SEM (cell line): ENCODE data around the genes PPP4R1 and GNAL.

- PRO-cap = bidirectional peak, plus-strand start at chr18:9614616, minus-strand start at chr18:9614559; bidirectional peak, plus-strand start at chr18:9614949, minus-strand start at chr18:9615024; bidirectional peak, plus-strand start at chr18:9615138, minus-strand start at chr18:9615137
Measured at GRCh38 chr18:9614301-9615499, at the start of gene PPP4R1. TSS of gene PPP4R1 (minus strand) at chr18:9614559.

DNA sequence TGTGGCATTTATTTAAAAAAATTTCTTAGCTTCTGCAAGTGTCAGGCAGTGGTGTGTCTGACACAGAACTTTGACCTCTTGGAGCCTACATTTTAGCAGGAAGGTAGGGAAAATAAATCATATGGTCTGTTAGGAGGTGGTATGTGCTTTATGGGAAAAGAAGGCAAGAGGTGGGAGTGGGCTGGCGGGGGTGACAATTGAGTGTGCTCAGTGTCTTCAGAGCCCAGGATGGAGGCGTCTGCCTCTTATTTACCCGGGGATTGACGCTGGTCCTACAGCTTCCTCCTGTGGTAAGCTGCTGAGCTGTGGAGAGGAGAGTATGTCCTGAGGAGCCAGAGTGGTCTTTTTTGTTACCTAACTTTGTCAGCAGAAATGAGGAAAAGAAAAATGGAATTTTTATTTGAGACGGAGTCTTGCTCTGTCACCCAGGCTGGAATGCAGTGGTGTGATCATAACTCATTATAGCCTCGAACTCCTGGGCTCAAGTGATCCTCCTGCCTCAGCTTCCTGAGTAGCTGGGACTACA, 8.3 kb downstream of the RAB31 start:
- PRO-cap = no peak

DNA sequence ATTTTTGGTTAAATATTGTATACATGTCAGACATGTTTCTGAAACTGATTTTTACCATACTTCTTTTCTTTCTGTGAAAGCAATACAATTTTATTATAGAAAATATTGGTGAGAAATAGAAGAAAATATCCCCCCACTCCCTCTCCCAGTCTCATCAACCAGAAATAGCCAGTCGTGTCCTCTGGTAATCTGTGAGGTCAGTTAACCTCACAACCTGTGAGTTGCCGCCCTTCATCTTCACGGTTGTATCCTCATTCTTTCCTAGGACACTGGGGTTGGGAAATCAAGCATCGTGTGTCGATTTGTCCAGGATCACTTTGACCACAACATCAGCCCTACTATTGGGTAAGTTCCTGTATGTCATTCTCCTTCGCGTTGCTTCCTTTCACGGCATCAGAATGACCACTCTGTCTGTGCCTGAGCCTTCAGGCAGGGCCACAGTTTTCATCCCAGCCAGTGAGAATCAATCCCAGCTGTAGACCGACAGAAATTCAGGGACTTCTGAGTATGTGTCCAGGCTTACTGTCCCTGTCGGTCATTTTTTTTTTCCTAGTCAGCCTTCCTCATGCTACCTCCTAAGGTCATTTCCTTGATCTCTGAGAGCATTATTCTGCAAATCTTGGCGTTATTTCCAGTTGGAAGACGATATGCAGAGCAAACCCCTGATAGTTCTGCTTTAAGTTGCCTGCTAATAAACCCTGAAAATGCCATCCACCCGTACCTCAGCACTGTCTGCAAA, 67.1 kb downstream of the RAB31 start:
- PRO-cap = no peak

DNA sequence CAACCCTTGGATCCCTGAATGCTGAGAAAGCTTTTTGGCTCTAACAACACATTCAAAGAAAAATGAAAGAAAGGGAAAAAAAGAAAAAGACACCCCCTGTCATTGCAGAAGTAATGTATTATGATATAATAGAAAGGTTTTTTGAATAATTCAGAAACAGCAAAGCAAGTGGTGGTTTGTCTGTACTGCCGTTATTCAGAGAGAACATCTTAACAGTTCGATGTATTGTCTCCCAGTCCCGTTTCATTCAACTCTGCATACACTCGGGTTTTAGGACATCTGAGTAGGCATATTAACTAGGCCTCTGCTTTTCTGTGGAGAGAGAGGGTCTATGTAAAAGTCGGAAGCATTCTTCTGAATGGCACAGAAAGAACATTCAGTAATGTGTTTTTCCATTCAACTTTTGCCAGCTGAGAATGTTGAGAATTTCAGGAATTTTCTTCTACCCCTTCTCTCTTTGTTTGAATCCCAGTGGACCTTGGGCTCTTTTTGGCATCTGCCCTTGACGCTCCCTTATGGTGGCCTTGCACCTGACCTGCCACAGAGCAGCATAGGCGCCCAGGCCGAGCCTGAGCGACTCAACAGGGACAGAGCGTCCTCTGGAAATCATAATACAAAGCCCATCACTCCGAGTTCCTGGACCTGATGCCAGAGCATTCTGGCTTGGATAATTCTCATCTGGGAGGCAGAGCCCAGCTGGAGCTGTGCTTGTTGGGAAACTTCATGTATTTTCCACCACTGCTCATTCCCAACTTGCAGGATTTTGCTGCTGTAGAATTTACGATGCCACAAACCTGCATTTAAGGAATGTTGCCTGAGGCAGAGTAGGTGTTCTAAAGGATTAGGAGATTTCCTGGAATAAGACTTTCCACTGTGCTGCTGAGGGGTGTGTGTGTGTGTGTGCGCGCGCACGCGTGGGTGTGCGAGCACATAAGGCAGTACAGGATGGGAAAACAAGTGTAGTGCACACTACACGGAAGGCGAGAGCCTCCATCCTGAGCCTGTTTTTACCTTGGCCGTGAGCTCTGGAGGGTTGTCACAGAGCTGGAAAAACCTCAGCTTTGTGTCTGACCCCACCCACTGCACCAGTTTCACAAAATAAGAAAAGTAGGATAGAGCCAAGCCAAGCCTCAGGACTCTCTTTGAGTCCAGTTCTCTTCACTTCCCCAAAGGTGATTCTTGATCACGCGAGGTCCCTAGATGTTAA, 77.2 kb upstream of the TXNDC2 start:
- PRO-cap = no peak

- PRO-cap = no peak
Measured at GRCh38 chr18:9824873-9825480, 60.8 kb upstream of the TXNDC2 start.

DNA sequence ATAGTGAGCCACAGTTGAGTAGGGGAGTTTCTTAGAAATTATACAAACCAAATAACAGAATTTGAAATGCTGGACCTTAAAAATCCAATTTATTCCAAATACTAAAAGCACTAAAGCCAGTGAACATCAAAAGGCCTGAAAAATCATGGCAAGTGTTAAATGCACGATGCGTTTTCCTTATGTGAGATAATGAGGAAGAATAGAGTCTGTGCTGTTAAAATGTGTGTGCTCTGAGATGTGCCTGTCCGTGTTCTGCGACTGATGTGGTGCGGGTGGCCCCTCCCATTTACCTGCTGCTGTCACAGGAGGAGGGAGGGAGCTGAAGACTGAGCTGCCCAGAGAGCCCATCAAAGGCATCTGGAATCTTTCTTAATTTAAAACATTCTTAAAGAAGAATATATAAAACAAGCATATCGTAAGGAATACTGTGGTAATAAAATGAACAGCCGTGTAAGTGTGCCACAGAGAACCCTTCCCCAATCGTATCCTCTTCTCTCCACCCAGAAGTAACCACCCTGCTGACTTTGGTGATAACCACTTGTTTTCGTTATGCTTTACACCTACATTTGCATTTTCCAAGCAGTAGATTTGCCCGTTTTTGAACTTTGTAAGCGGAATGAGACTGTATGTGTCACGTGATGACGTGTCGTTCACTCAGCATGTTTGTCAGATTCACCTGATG, 56.9 kb upstream of the TXNDC2 start:
- PRO-cap = no peak

DNA sequence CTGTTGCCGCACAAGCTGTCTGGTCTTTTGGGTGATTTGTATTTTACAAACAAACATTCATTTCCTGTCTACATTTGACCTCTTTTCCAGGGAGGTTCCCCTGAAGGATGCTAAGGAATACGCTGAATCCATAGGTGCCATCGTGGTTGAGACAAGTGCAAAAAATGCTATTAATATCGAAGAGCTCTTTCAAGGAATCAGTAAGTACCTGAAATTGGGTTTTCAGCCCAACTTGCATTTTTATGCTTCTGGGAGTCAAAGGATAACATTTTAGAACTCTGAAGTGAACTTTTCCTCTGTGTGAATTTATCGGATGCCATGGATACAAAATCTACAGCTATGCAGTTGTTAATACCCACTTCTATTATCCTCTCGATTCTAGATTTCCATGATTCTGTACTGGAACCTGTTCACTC, 40.3 kb upstream of the TXNDC2 start:
- PRO-cap = no peak

GRCh38 chr18:9959778-9960642, 46.2 kb downstream of the VAPA start:
- PRO-cap = no peak

DNA sequence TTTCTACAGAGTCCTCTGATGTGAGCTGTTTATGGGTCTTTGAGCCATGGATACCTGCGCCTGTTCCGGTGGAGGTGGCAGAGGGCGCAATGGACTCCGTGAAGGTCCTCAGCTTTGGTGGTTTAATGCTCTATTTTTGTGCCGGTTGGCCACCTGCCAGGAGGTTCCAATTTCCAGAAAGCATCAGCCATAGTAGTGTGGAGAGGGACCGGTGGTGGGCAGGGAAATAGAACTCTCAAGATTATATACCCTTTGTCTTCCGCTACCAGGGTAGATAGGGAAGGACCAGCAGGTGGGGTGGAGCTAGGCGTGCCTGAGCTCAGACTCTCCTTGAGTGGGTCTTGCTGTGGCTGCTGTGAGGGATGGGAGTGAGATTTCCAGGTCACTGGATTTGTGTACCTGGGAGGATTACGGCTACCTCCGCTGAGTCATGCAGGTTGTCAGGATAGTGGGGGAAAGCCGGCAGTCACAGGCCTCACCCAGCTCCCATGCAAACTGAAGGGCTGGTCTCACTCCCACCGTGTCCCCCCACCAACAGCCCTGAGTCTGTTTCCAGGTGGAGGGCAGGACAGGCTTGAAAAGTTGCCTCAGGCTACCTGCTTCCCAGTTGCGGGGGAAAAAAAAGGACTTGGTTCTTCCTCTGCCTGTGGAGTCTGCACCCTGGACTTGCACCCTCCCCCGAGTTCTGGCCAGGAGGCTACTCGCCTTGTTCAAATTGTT, 268.1 kb downstream of the VAPA start:
- PRO-cap = no peak

GRCh38 chr18:10379936-10380159, 74.6 kb upstream of the APCDD1 start:
- PRO-cap = no peak

DNA sequence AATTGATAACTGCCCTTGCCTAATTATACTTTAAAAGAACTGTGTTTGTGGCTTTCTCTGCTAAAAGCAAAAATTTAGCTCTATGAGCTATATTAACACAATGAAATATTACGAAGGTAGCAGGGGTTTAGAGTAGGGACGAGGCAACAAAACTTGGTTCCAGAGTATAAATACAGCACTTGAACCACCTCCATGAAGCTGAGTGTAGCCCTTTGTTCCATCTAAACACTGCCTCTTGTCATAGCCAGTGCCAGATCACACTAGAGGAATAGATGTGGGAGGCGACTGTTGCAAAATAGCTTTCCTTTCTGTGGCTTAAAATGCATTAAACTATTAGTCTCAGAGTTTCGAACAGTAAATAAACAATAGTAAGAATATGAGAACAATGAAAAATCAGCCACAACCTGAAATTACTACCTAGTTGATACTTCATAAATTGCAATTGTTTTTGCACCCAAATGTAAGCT, 29.8 kb downstream of the PIEZO2 start:
- PRO-cap = no peak

DNA sequence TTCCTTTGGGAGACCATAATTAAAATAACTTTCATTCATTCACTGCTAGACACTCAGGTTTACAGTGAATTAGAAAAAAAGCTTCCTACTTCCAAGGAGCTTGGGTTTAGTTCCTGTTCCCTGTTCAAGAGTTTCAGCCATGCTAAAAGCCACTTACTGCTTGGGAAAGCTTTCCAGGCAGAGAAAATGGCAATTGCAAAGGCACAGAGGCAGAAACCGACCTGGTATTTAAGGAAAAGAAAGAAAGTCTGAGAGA, 15.1 kb upstream of the GNAL start:
- PRO-cap = no peak

DNA sequence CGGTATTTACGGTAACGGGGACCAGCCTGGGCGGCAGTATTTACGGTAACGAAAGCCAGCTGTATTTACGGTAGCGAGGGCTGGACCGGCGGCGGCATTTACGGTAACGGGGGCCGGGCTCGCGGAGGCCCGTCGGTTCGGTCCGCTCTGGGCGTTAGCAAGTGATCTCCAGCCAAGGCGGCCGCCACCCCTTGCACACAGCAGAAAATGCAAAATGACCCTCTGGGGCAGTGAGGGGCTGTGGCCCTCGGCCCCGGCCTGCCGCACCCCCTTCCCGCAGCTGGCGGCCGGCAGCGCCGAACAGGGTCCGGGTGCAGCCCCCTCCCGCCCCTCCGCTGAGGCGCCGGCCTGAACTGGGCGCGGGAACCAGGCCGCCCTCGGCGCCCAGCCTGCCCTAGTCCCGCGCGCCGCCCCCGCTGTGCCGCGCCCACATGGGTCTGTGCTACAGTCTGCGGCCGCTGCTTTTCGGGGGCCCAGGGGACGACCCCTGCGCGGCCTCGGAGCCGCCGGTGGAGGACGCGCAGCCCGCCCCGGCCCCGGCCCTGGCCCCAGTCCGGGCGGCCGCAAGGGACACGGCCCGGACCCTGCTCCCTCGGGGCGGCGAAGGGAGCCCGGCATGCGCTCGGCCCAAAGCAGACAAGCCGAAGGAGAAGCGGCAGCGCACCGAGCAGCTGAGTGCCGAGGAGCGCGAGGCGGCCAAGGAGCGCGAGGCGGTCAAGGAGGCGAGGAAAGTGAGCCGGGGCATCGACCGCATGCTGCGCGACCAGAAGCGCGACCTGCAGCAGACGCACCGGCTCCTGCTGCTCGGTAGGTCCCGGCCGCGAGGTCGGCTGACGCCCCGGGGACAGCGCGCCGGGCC, at the start of gene GNAL:
Gene GNAL (plus strand): TSS at position 132 of the 859 bp plus-strand sequence.
- PRO-cap = unidirectional peak, plus-strand start at position 98 of the sequence; unidirectional peak, plus-strand start at position 152 of the sequence

DNA sequence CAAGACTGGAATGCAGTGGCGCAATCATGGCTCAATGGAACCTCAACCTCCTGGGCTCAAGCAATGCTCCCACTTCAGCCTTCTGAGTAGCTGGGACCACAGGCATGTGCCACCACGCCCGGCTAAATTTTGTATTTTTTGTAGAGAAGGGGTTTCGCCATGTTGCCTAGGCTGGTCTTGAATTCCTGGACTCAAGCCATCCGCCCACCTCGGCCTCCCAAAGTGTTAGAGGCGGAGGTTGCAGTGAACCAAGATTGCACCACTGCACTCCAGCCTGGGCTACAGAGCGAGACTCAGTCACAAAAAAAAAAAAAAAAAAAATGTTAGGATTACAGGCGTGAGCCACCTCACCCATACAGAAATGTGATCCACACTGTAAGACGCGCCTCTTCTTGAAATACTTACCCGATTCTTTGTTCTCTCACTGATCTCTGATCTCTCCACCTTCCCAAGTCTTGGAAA, 35.1 kb upstream of the IMPA2 start:
- PRO-cap = no peak

- PRO-cap = no peak
Measured at GRCh38 chr18:12152077-12152324, 58.4 kb downstream of the ANKRD62 start.

GRCh38 chr18:12359491-12360148, 17.4 kb downstream of the AFG3L2 start:
- PRO-cap = no peak

DNA sequence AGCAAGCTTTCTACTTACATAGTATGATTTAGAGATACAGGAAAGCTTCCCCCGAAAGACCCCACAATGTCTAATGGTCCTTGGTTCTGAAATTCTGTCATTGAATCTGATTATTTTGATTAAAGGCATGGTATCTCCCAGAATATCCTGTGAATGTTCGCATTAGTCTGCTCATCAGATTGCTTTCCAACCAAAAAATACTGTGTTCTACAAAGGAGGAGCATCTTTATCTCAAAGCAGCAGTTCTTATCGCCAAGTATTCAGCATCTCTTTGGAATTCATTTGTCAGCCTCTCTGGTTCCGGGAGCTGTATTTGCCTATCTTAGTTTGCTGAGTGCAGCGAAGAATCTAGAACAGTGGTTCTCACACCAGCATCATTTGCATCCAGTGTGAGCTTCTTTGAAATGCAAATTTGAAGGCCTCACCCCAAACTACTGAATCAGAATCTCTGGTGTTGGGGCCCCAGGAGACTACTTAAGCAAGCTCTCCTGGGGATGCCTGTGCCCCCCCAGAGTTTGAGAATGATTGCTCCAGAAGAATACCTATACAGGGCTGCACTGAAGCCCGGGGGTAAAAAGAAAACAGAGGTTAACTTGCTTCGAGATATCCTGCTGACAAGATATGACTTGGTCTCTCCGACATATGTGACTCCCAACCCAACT, 1.4 kb upstream of the PTPN2 start:
- PRO-cap = no peak

GRCh38 chr18:12903882-12904459, 19.9 kb upstream of the PTPN2 start:
- PRO-cap = no peak

DNA sequence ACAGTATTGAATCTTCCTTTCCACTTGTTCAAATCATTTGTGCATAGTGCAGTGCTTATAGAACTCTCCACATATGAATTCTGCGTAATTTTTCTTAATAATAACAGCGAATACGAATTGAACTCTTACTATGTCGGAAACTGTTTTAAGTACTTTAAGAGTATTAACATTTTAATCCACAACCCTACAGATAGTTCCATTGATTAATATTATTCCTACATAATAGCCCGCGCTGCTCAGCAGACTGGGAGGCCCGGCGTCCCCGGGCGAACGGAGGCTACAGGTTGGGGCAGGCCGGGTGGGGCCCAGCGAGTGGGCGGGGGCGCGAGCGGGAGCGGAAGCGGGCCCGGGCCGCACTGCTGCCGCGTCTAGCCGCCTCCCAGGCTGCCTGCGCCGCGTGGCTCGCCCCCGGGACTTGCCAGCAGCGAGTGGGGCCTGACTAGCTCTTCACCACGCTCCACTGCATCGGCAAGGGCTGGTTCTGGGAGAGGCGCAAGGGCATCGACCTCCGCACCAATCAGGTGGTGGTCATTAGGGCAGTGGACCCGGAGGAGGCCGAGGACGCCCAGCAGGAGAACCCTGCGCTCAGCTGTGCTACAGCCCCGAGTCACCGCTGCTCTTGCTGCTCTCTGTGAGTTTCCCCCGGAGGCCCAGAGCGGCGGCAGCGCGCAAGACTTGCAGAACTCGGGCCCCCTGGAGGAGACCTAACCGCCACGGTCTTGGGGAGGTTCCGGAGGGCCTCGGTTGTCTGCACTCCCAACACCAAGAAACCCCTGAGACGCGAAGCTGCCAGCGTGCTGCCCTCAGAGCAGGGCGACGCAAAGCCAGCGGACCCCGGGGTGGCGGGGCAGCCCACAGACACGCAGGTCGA, 27.0 kb upstream of the PTPN2 start:
- PRO-cap = no peak

DNA sequence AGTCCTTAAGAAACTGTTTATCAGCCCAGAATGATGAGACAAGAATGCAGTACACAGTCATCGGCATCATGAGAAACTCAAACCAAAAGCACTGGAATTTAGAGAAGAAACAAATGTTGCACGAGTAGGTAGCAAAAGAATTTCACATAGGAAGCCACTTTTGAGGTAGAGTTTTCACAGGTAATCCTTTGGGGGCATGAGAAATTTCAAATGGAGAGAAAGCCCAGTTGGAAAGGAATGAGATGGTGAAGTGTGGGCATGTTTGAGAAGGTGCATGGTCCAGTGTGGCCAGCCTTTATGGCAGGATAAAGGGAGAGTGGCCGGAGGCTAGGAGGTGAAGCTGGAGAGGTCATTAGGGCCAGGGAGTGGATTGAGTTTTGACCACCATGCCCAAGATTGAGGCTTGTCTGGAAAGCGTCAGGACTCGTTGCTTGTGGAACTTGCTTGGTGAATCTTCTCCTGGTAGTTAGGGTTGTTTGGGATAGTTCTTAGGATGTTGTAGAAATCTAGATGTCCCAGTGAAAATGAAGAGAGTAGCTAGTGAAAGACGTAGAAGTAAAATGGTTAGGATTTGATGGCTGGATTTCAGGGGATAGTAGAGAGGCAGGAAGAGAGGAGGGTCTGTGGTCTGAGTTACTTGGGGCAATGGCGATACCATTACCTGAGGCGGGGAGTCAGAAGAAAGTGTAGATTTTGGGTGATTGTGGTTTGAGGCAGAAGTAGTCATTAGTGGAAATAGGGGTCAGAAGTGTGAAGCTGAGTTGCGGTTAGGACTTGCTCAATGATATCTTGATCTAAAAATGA, 40.7 kb downstream of the CEP192 start:
- PRO-cap = no peak